NB4 (cell line): ENCODE measurements around the gene SERPINF2.

GRCh38 chr17:1485658-1485899, 6.9 kb downstream of the MYO1C start:
- RRBS = 7% methylated on average over 19 of the region's 35 CpGs

DNA sequence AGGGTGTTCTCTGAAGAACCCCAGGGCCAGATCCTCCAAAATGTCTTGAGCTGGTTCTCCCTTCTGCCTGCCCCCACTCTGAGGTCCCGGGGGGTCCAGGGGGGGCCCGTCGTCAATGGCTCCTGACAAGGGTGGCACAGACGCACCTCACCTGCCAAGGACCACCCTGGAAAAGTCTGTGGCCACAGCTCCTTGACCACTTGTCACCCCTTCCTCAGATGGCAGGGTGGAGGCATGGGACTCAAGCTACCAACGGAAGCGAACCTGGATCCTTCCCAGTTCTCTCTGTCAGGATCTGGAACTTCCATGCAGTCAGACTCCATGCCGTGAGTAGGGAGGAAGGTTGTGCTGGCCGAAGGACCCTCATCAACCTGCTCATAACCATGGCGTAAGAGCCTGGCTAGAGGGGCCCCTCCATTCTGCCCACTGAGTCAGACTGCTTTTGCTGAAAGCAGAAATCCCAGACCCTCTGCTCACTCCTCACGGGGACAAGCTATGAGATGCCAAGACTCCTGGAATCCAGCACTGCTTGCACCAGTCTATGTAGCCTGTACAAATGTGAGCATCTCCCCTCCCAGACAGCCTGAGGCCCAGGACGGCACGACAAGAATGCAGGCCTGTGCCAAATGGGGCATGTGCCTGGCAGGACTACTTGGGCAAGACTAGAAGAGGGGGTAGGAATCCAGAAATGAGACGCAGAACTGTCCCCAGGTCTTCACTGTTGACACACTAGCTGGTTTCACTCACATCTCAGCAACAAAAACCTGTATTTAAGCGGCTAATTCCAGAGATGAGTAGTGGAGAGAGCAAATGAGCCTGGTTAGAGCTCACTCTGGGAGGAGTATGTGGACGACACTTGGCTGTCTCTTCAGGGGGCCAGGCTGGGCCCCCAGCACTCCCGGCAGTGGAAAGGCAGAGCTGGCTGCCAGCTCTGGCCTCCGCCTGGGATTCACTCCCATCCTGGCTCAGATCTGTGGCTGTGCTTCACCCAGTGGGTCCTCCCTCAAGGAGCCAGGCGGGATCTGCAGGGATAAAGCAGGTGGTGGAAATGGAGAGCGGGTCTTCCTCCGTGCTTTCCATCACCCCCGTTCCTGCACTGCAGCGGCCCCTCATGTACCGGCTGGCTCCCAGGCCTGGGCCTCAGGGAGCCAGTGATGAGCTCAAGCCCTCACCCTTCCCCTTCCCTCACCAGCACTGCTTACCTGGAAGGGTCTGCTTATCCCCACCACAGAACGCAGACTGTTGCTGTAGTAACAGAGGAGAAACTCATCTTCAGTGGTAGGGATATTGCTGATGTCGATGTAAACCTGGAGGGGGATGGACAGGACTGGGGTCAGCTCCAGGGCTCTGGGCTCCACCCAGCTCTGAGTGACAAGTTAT, 2.9 kb upstream of the MYO1C start:
- RRBS = no CpG with 5 or more reads among the region's 25 CpGs

DNA sequence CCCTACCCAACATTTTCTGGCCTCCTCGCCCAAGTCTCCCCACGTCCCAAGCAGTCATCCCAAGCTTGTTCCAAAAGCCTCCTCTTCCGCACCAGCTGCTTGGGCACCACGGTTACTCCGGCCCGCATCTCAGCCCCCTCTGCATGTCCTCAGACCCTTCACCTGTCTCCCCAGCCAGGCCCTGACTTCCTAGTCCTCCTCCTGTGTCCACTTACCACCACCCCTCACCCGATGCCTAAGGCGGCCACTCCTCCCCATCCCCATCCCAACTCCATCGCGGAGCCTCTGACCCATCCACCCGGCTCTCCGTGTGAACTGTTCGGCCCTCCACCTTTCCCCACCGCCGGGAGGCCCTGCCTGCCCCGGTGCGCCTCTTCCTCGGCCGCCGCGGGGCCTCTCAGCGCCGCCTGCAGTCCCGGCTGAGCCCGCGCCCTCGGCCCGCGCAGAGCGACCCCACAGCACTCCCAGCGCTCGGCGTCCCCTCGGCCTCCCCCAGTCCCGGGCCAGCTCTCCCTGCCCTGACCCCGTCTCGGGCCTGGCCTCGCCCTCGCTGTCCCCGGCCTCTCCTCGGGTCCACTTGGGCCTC, 908 bp downstream of the PITPNA start:
- RRBS = 1% methylated on average over 25 of the region's 41 CpGs

DNA sequence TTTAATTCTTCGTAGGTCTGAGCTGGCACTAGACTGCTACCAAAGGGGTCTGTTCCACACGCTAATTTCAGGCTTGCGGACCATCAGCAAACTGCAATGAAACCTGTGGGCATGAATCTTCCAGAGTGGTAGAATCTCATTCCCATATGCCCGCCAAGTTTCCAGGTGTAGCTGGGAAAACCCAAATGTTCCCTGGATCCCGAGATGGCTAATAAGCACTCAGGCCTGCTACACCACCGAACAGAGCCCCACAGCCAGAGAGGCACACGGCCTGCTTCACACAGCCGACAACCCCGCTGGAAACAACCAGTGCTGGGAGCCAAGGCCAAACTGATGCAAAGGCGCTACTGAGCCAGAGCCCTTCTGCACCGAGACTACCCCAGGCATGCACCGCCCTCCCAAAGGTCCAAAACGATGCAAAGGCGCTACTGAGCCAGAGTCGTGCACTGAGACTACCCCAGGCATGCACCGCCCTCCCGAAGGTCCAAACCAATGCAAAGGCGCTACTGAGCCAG, 27.4 kb downstream of the SLC43A2 start:
- RRBS = no CpG with 5 or more reads among the region's 18 CpGs

DNA sequence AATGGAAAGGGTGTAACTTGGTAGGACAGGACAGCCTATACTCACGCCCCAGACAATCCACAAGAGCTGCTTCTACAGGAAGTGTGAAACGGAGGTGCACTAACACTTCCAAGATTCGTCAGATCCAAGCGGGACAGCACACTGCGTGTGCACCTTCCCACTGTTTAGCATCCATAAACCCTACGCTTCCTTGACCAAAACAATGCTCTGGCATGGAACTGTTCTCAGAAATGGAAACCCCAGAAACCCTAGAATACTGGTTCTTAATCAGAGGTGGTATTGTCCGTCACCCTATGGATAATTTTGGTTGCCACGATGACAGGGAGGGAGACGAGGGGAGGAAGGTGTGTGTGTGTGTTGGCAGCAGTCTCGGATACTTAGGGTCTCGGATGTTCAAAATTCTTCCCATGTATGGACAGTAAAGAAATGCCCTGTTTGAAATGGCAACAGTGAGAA, 4.4 kb upstream of the RILP start:
- RRBS = no CpG with 5 or more reads among the region's 11 CpGs

GRCh38 chr17:1704841-1705997, 5.0 kb downstream of the TLCD2 start:
- RRBS = no CpG with 5 or more reads among the region's 21 CpGs

DNA sequence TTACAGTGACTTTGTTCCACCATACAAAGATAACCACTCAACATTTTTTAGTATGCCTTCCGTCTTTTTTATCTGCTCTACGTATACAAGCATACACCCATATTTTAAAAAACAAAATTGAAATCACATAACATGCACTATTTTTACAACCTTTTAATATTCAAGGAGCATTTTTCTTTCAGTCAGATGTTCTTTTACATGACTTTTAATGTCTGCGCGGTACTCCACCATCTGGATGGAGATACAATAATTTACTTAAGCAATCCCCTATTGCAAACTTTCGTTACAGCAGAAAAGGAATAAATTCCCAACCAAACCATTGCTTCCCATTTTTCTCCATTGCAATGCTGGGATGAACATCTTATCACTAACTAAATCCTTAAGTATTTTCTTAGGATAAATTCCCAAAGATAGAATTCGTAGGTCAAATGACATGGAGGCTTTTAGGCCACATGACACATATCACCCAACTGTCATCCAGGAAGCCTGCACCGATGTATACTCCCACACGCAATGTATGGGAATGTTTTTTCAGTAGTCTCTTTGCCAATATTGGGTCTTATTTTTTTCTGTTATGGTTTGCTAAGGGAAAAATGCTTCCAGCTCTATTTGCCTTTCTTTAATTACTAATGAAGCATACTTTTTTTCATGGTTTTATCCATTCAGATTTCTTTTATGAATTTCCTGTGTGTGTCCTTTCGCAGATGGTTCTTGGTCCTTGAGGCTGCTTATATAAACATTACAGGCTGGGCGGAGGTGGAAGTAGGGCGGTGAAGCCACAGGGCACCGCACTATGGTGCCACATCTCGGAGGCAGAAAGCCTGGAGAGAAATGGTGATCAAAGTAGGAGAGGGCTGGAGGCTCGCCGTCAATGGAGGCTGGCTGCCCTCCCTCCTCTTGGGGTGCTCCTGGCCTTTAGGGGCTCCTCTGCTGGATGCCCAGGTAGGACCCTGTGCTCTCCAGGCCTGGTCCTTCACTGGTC, 1.7 kb upstream of the TLCD2 start:
- RRBS = no CpG with 5 or more reads among the region's 15 CpGs

GRCh38 chr17:1721967-1722445, 2.5 kb upstream of the WDR81 start:
- RRBS = no CpG with 5 or more reads among the region's 9 CpGs

DNA sequence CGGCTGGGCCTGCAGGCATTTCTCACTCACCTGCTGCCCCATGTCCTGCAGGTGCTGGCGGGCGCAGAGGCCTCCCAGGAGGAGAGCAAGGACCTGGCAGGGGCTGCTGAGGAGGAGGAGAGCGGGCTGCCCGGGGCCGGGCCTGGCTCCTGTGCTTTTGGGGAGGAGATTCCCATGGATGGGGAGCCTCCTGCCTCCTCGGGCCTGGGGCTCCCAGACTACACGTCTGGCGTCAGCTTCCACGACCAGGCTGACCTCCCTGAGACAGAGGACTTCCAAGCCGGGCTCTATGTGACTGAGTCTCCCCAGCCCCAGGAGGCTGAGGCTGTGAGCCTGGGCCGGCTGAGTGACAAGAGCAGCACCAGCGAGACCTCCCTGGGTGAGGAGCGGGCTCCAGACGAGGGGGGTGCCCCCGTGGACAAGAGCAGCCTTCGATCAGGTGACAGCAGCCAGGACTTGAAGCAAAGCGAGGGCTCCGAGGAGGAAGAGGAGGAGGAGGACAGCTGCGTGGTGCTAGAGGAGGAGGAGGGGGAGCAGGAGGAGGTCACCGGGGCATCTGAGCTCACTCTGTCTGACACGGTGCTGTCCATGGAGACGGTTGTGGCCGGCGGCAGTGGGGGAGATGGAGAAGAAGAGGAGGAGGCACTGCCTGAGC, 3.6 kb downstream of the WDR81 start:
- RRBS = no CpG with 5 or more reads among the region's 25 CpGs

GRCh38 chr17:1742339-1743032, at the start of gene SERPINF2:
TSS of gene SERPINF2 (plus strand) at chr17:1742871.
- RRBS = no CpG with 5 or more reads among the region's 8 CpGs

DNA sequence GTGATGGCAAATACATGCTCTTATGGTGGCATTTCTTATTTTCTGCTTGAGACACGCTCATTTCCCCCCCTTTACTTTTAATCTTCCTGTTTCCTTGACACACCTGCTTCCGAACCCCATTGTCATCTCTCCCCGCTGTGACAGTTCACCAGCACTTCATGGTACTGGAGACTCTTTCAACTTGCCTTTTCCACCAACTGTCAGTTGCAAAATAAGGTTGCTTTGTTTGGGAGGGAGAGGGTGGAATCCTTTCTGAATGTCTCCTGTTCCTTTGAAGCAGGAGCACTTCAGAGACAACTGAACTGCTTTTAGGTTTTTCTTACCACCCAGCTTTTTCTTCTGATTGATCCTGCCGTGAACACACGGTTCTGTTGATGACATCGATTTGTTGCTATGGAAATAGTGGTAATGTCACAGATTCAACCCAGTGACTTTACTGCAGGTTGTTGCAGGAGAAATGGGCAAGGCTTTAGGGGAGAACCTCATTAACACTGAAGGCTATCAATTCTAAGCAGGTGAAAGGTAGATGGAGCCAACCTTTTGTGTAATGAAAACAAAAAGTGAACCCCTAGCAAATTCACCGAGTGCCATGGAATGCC, 42.0 kb downstream of the RPA1 start:
- RRBS = no CpG with 5 or more reads among the region's 7 CpGs

DNA sequence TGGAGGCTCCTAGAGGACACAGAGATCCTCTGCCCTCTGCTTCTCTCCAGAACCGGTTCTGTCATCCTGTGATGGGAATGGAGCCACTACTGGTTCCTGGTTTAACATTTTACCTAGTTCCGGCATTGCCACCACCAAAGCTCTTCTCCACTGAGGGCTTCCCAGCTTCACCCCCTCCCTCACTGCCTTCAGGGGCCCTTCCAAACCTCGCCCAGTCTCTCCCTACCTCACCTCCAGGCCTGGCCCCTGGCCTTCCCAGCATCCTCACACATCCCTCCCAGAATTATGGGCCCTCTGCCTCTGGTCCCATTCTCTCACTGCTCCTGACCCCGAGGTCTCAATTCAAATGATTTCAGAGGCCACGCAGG, 58.5 kb downstream of the RTN4RL1 start:
- RRBS = 90% methylated on average over 1 of the region's 5 CpGs

DNA sequence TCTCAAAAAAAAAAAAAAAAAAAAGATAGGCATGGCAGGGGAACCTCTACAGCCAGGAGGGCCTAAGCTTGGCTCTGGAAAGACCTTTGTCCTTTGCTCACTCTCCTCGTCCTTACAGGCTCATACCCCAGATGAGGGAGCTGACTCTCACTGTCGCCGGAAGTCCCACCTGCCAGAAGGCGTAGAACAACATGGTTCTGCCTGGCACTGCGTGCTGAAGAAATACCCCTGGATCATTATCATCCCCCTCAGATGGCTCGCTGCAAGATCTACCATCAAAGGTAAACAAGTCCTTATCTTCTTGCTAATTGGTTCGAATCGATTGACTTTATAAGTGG, 29.7 kb downstream of the RTN4RL1 start:
- RRBS = no CpG with 5 or more reads among the region's 8 CpGs

- RRBS = no CpG with 5 or more reads among the region's 3 CpGs
Measured at GRCh38 chr17:1996675-1996993, 28.5 kb downstream of the RTN4RL1 start.

DNA sequence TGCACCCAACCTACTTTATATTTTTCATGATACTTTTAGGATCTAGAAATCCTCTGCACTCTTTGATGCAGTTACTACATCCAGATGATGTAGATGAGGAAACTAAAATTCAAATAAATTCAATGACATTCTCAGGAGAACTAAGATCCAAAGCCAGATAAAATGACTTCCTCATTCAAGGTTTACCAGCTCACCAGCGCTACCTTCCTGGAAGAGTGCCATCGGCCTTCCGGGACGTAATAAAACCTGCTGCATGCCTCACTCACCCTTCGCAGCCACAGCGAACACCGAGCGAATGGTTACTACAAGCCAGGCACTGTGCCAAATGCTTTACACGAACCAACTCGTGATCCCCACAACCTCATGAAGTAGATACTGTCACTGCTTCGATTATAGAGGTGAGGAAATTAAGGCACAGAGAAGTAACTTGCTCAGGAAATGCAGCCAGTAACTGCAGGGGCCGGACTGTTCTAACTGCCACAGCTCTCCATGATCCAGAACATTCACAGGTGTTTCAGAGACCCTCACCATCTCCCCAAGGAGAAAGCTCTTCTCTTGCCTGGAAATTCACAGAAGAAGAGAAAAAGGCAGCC, 46.6 kb downstream of the HIC1 start:
- RRBS = no CpG with 5 or more reads among the region's 12 CpGs

GRCh38 chr17:2123382-2124302, 68.7 kb downstream of the HIC1 start:
- RRBS = no CpG with 5 or more reads among the region's 7 CpGs

- RRBS = 91% methylated on average over 5 of the region's 17 CpGs
Measured at GRCh38 chr17:2181203-2182216, 122.1 kb downstream of the SMG6 start.

DNA sequence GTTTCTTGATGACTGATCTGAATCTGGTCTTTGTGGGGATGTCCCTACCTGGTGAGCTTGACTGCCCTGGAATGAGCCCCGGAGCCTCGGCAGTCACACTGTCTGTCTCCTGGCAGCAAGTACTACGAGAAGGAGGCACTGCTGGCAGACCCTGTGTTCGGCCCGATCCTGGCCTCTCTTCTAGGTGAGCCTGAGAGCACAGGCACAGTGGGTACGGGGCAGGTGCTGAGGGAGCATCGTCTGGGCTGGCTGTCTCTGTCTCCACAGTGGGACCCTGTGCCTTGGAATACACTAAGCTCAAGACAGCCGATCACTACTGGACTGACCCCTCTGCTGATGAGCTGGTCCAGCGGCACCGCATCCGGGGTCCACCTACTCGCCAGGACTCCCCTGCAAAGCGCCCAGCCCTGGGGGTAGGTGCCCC, 25.4 kb downstream of the SGSM2 start:
- RRBS = no CpG with 5 or more reads among the region's 13 CpGs

GRCh38 chr17:2399847-2400512, 880 bp downstream of the MNT start:
- RRBS = 1% methylated on average over 12 of the region's 56 CpGs

DNA sequence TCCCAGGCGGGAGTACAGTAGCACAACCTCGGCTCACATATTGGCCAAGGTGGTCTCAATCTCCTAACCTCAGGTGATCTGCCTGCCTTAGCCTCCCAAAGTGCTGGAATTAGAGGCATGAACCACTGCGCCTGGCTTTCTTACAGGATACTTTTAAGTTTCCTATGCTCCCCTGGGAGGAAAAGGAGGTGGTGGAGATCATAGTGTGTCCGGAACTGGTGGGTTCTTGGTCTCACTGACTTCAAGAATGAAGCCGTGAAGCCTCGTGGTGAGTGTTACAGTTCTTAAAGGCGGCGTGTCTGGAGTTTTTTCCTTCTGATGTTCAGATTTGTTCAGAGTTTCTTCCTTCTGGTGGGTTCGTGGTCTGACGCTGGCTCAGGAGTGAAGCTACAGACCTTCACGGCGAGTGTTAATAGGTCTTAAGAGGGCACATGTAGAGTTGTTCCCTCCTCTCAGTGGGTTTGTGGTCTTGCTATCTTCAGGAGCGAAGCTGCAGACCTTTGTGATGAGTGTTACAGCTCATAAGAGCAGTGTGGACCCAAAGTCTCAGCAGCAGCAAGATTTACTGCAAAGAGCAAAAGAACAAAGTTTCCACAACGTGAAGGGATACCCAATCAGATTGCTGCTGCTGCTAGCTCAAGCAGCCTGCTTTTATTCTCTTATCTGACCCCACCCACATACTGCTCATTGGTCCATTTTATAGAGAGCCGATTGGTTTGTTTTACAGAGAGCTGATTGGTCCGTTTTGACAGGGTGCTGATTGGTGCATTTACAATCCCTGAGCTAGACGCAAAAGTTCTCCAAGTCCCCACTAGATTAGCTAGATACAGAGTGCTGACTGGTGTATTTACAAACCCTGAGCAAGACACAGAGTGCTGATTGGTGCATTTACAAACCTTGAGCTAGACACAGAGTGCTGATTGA, 19.5 kb upstream of the METTL16 start:
- RRBS = no CpG with 5 or more reads among the region's 17 CpGs